LHCN-M2 (cell line): ENCODE measurements around the genes PRORP and TTC6.

- RAMPAGE, long total RNA: no peak
Measured at GRCh38 chr14:34538696-34538990, 858 bp downstream of the EAPP start.

DNA sequence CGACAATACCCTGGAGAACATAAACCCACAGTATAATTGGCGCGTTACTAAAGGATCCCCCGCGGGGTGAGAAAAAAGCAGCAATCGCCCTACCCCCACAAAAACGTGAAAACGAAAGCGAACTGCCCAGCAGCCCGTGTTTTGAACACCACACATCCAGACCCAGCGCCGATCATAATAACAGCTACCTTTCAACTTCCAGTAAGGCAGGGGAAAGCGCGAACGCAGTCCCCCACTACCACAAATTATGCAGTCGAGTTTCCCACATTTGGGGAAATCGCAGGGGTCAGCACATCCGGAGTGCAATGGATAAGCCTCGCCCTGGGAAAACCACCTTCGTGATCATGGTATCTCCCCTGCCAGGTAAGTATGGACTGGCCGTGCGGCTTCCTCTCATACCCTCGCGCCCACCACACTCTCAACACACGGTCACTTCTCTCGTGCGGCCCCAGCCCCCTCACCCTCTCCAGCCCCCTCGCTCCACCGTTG lies 16.6 kb upstream of the EAPP start:
- RAMPAGE, long total RNA: no peak

GRCh38 chr14:34615286-34615992 lies 14.5 kb downstream of the SNX6 start:
- RAMPAGE, long total RNA: no peak

- RAMPAGE, long total RNA: no peak
Measured at GRCh38 chr14:34981313-34981739, 1.5 kb upstream of the SRP54 start.

DNA sequence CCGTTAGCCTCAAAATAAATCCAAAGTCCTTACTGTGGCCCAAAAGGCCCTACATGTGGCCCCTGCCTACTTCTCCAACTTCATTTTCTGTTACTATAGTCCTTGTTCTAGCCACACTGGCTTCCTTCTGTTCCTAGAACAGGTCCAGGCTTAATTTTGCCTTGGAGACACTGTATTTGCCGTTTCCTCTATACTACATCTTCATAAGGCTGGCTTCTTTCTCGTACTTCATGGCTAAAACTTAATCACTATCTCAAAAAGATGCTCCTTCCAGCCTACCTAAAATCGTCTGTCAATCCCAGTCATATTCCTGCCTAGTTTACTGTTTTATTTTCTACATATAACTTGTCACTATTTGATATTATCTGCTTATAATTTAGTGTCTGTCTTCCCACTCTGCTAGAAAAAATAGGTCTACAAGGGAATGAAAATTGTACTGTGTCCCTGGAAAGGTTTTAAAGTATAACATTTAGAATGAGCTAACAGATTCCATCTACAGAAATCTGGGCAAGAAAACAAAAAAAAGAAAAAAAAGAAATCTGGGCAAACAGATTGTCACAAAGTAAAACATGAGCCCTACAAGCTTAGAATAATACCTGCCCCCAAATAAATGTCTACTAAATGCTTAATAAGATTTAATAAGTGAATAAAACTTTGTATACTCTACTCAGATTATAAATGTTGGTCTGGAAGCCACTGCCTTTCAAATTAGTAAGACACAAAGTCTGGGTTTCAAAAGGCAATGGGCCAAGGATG lies 18.5 kb downstream of the PPP2R3C start:
- RAMPAGE, long total RNA: no peak

DNA sequence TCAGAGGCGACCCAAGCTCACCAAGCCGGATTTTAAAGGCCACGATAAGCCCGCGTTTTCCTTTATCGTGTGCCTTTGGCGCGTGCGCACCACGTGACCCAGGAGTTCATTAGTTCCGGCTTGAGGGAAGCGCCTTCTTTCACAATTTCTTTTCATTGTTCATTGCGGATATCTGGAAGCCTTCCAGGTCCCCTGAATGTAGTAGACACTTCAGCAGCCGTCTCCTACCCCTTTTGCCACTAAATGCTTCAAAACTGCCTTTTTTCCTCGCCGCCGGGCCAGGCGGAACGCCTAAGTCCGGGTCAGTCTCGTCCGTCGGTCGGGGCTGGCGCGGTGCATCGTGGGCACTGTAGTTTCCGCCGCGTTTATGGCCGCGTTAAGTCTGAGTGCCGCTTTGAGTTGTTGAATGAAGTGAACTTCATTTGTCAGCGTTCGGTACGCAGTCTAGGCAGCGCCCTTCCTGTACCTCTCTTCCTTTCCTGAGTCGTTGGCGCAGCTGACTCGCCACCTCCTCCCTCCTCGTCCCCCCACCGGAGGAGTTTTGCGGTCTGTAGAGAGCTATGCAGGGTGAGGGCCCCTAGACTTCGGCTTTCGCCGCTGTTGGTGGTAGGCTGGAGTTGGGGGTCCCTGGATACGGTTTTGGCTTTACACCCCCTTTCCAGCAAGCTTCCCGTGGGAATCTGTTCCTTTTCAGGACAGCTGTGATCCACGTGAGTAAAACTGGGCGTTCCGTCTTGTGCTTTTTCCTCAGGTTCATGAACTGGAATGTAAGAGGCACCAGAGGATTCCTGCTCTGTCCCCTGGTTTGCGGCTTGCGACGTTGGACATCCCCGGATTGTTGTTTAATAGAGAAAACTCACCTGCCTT lies at the start of gene PRORP:
TSS of gene PRORP (plus strand) at position 352 of the 867 bp plus-strand sequence.
- RAMPAGE, long total RNA: start-site peak on the minus strand centred at position 37 of the sequence, 76 bp wide, 28 reads; start-site peak on the plus strand centred at position 364 of the sequence, 43 bp wide, 43 reads

DNA sequence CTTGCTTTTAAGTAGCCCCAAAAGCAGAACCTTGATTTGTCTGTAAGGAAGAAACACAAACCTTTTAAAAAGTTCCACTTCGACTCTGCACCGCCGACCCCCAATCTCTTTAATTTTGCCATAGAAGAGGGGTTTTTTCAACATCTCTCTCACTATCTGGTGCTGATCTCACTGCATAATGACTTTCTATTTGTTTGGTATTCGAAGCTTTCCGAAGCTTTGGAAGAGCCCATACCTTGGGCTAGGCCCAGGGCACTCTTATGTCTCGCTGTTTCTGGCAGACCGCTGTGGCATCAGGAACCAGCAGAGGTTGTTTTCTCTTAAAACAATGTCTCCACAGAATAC lies 688 bp downstream of the PRORP start:
- RAMPAGE, long total RNA: no peak

DNA sequence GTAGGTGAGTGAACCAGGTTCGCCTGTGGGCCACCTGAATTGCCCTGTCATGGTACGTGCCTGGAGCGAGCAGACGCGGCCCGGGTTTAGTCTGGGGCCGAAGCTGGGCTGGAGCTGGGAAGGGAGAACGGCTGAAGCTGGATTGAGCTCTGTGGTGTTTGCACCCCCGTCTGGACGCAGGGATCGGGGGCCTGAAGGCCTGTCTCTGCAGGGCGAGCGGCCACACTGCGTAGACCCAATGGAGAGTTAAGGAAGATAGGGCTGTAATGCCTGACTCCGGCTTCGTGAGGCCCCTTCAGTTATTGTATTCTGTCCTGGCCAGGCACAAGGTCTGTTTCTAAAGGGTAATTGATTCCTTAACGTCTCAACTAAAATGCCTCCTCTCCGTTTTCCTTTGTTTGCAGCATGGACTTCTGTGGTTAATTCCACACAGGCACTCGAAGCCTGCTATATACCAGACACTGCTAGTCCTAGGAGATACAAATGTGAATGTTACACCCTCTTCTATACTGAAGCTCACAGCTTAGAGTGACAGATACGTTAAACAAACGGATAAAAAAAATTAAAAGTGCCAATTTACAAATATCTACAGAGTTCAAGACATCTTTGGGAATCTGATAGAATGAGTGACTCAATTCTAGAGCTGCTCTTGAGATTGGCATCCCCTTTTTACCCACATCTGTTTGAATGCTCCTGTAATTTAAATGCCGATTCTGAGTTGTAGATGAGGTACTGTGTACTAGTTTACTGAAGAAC lies 545 bp downstream of the PSMA6 start:
- RAMPAGE, long total RNA: no peak

- RAMPAGE, long total RNA: no peak
Measured at GRCh38 chr14:35332156-35332714, 40.1 kb downstream of the PSMA6 start.

- RAMPAGE, long total RNA: no peak
Measured at GRCh38 chr14:35408927-35409593, 4.5 kb upstream of the NFKBIA start.

DNA sequence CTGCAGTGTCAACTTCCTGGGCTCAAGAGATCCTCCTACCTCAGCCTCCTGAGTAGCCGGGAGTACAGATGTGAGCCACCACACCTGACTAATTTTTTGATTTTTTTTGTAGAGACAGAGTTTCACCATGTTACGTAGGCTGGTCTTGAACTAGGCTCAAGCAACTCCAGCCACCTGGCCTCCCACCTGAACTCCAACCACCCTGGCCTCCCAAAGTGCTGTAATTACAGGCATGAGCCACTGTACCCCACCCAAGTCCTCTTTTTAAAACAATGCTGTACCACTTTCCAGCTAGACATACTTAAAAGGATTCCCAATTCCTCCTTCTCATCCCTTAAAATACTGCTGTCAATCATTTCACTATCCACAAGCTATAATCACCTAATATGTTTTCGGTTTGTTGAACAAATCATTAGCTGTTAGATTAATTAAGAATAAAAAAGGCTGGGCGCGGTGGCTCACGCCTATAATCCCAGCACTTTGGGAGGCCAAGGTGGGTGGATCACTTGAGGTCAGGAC lies 97.5 kb downstream of the RALGAPA1 start:
- RAMPAGE, long total RNA: no peak

DNA sequence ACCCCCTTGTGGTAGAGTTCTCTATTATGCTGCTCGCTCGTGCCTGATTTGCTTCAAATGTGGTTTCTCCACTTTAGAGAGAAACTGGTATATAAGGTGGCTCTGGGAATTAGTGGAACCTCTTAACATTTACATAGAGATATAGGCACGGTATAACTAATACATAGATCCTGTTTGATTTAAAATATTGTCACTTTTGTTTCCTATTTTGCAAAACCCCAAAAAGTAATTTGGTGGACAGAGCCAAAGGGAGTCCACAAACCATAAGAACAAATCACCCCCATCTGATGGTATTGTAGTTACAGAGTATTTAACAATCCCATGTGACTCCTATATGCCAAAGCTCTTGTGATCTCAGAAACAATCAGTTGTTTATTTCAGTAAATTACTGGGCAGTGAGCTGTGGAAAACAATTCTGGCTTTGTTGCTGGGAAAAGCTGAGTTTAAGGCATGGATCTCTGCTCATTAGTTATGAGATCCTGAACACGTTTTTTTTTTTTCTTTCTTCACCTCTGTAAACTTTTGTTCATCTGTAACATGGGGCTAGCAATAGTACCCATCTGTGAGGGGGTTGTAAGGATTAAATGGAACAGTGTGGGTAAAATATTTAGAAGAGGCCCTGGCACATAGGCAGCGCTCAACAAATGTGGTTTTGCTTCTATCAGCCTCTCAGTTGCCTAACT lies 159.7 kb downstream of the BRMS1L start:
- RAMPAGE, long total RNA: no peak

DNA sequence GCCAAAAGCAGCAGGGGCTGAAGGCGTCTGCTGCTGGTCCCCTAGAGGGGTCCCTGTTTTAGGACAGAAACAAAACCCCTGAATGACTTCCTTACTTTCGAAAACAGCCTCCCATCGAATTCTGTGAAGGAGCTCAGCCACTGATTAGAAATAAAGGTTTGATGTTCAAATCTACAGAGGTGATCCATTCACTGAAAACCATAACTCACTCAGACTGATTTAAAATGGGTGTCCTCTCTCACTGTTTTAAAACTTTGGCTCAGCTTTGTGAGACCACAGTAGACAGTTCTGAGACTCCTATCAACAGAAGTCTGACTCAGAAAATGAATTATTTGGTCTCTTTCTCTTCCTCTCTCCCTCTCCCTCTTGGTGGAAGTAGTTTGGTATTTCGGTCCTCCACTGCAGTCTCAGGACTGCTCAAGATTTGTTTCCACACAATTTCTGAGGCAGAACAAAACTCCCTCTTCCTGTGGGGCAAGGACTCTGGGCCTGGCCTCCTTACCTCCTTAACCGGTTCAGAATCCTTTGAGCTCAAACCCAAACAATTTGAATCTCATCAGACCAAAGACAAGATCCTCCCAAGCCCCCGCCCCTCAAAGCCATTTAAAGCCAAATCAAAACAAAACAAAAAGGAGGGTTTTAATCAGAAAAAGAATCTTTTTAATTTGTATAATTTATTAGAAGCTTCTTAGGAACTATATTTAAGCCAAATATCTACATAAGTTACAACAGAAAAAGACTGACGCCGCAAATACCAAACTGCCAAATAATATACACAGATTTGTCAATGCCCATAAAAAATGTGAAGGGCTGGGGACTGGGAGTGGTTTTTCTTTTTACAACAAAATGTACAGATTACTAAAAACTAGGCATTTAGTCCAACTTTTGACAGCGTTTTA lies 4.0 kb downstream of the NKX2-1 start:
- RAMPAGE, long total RNA: no peak

DNA sequence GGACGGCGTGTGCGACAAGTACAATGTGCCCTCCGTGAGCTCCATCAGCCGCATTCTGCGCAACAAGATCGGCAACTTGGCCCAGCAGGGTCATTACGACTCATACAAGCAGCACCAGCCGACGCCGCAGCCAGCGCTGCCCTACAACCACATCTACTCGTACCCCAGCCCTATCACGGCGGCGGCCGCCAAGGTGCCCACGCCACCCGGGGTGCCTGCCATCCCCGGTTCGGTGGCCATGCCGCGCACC lies 1.5 kb downstream of the PAX9 start:
- RAMPAGE, long total RNA: no peak

DNA sequence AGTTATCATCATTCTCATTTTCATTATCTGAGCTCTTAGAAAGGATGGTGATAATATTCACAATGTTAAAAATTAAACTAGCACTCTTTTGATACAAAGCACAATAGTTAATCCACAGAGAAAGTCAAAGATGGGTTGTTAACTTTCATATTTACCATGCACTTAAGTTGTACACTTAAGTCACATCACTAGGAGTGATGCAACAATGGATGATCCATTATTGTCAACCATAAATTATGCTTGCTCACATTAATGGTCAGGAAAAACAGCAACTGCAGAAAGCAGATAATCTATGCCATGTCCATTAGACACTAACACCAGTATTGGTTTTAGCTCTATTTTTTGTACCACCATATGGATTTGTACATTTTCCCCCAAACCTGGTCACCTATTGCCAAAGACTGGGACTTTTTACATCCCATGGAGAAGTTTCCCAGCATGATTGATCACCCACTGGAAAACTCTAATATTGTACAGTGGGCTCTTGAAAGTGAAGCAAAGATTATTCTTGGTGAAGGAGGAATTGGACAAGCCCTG lies 195.5 kb downstream of the FOXA1 start:
- RAMPAGE, long total RNA: no peak

DNA sequence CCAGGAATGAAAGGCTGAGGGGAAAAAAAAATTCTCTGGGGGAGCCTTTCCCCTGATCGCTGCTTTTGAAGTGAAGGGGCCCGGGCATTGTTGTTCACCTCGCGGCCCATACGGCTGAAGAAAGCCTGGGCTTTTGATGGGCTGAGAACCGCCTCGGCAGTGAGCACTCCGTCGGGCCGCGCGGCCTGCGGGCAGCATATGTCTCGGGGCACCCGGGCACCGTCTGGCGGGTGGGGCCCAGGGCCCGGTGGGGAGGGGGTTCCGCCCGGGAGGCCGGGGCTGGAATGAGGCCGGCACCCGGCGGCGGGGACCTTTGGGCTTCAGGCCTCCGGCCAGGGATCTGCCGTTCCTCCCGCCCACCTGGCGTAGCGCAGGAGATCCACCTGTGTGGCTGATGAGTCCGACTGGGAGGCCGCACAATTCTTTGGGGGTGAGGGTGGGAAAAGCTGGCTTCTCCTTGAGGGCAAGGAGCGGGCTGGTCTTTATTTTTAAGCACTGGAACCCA lies 10.8 kb downstream of the FOXA1 start:
- RAMPAGE, long total RNA: no peak

- RAMPAGE, long total RNA: no peak
Measured at GRCh38 chr14:37595495-37596447, at the start of gene TTC6. TSS of gene TTC6 (plus strand) at chr14:37595629.

GRCh38 chr14:37596827-37597194 lies 1.4 kb downstream of the TTC6 start:
- RAMPAGE, long total RNA: no peak

GRCh38 chr14:38405700-38406351 lies 149.9 kb upstream of the CLEC14A start:
- RAMPAGE, long total RNA: no peak

DNA sequence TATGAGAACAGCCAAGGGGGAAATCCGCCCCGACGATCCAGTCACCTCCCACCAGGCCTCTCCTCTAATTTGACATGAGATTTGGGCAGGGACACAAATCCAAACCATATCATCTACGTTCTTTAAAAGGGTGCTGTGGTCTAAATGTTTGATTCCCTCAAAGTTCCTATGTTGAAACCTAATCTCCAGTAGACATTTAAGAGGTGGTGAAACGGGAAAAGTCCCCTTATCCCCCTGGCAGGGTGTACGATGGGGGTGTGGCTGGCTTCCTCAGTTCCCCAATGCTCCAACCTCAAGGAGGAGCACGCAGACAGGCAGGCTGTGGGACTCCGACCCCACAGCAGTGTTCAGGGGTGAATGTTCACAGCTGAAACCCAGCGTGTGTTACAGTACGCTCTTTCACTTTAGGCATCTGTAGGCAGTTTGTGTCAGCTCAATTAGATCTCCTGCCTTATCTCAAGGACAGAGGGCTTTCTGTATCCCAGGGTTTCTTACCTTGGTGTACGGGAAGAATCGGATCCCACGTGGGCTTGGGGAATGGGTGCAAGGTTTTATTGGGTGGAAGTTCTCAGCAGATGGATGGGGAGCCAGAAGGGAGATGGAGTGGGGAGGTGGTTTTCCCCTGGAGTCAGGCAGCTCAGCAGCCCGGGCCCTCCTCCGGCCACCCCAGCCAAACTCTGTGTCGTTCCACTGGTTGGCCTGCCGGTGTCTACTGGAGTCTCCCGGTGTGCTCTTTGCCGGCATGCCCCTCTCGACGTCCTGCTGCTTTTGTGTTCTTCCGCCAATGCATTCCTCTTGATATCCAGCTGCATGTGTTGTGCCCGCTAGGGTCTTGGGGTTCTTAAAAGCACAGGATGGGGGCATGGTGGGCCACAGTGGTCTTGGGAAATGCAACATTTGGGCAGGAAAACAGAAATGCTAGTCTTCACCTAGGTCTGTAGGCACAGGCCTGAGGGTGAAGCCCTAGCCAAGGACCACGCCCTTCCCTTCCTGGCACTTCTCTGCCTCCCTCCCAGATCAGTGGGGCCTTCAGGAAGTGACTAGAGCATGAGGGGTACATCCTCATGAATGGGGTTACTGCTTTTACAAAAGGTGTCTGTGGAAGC lies 73.0 kb downstream of the SEC23A start:
- RAMPAGE, long total RNA: no peak